Transverse colon (tissue), 4 donors: ENCODE measurements around the genes S100A13, GATAD2B and CREB3L4.

- PRO-cap: bidirectional peak, plus-strand start at chr1:153609153, minus-strand start at chr1:153609007; bidirectional peak, plus-strand start at chr1:153609467, minus-strand start at chr1:153609320
- RAMPAGE, long total RNA, 4 experiments: no peak in any of the 4 experiments
Measured at GRCh38 chr1:153608644-153609622, 4.0 kb downstream of the S100A16 start.

- PRO-cap: no peak
- RAMPAGE, long total RNA, 4 experiments: no peak in any of the 4 experiments
Measured at GRCh38 chr1:153610825-153611565, 1.9 kb downstream of the S100A16 start.

DNA sequence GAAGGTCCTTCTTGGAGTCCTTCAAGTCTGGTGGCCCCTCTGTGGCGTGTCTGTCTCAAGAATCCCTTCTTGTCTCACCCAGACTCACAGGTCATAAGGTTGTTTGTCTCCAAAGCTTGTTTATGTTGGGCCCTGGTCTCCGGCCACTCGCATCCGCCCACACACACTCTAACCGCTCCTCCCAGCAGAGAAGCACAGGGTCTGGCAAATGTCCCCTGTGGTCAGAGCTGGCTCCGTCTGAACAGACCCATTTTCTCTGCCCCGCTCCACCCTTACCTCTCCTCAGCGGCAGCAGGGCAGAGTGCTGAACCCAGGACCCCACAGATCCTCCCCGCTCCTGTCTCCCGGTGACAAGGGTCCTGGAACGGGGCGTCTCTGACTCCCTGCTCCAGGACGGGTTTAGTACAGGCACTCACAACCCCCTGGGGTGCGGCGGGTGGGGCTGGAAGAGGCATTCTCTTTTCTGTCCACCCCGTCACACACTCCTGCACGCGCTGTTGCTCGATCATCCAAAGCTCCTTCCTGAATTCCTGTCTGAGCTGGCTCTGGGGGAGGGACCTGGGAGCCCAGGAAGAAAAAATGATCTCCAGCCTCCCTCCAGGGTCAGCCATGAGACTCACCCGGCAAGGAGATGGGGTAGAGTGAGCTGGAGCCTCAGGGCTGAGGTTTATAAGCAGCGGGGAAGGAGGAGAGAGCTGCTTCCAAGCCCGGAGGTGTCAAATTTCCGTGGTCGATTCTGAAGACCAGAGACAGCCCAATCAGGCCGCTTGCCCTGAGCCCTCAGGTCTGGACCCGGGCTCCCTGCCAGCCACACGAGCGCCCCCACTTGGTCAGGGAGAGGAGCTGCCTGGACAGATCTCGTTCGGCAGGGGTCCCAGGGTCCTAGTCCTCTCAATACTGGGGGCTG is at the start of gene S100A13:
Gene S100A13, minus strand, starts transcription at position 643 of the 907 bp plus-strand sequence.
- PRO-cap: bidirectional peak, plus-strand start at position 224 of the sequence, minus-strand start at position 95 of the sequence; bidirectional peak, plus-strand start at position 539 of the sequence, minus-strand start at position 524 of the sequence; bidirectional peak, plus-strand start at position 678 of the sequence, minus-strand start at position 603 of the sequence; bidirectional peak, plus-strand start outside the sequence, minus-strand start at position 715 of the sequence
- RAMPAGE, long total RNA, 4 experiments: start-site peak on the minus strand in 4 of 4 experiments, centred at positions 92 to 719 of the sequence, 7 to 429 reads per replicate

DNA sequence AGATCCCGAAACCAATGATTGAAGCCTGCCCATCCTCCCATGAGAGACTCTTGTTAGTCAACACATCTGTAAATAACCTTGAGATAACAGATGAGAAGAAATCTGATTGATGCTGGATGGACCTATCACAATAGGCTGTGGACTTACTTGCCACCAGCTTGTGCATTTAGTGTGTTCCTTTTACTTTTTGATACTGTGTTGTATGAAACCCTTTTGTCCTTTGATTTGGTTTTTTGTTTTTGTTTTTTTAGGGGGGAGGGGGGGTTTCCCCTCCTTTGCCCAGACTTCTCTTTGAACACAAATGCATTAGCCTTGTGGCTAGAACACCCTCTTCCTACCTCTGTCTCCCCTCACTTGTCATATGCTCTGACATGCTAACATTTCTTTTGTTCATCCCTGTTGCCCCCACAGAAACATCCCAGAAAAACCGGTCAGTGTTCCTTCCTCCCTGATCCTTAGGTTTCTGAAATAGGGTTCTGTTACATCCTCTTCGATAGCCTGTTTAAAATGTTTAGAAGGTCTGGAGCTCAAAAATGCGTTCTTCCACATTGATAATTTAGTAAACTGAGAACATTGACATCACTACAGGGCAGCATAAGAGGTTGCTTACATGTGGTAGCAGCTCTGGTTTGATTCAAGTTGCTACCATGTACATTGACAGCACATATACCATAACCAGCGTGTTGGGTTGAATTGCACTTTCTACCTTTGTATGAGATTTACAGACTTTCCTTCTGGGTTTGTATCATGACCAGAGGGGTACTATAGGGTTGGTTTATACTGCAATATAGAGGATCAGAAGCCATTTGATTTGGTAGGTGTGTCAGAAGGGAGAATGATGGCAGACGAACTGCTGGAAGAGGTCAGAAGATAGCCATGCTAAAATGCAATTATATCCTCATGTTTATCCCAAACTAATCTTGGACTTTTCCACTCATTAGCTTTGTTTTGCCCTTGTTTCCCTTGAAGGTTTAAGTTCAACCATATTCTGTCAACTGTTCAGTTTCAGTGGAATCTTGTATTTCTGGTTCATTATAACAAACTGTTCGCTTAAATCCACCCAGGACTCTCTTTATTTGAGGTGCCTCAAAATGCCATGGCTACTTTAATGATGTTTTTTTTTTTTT is 11.7 kb downstream of the CHTOP start:
- PRO-cap: no peak
- RAMPAGE, long total RNA, 4 experiments: no peak in any of the 4 experiments

DNA sequence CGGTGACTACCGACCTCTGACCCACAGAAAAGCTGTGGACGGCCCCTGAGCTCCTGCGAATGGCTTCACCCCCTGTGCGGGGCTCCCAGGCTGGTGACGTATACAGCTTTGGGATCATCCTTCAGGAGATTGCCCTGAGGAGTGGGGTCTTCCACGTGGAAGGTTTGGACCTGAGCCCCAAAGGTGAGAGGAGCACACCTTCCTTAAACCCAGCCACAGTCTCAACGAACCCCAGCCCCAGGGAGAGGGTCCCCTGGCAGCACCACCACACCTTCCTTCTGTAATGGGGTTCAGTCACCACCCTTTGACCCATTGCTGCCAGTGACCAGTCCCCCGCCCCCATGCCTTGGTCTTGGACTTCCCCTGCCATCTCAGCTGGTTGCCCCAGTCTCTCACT is 9.1 kb downstream of the NPR1 start:
- PRO-cap: no peak
- RAMPAGE, long total RNA, 4 experiments: start-site peak on the plus strand in 2 of 4 experiments, centred at positions 103 to 111 of the sequence, 7 to 9 reads per replicate

GRCh38 chr1:153771140-153771595 is 4.0 kb upstream of the SLC27A3 start:
- PRO-cap: no peak
- RAMPAGE, long total RNA, 4 experiments: no peak in any of the 4 experiments

DNA sequence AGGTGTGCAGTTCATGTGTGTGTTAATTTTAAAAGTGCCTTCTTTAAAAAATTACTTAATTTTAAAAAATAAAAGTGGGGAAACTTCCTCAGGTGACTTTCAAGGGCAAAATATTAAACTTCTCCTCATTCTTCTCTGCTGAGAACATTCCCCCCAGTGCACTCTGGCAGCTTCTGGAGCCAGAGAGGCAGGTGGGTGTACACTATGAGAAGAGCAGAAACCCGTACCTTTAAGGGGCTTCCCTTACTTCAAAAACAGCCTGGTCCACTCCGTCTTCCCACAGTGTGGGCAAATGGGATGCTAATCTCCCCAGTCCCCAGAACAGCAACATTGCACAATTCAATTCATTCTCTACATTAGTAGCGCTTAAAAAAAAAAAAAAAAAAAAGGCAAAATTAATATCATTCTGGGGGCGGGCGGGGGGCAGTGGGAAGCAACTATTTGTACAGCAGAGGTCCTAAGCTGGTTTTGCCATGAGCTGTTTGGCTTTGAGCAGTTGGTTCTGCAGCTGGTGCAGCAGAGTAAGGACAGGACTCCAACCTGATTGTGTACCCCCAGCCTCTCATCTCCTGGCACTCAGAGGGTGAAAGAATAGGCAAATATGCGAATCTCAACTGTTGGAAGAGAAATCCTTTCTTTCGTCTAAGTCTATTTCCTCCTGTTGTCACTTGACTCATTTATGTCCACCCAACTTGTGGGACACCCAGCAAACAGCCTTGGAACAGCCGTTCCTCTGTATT is 33.4 kb downstream of the SLC27A3 start:
- PRO-cap: no peak
- RAMPAGE, long total RNA, 4 experiments: no peak in any of the 4 experiments

GRCh38 chr1:153848276-153848784 is 73.1 kb downstream of the SLC27A3 start:
- PRO-cap: no peak
- RAMPAGE, long total RNA, 4 experiments: no peak in any of the 4 experiments

DNA sequence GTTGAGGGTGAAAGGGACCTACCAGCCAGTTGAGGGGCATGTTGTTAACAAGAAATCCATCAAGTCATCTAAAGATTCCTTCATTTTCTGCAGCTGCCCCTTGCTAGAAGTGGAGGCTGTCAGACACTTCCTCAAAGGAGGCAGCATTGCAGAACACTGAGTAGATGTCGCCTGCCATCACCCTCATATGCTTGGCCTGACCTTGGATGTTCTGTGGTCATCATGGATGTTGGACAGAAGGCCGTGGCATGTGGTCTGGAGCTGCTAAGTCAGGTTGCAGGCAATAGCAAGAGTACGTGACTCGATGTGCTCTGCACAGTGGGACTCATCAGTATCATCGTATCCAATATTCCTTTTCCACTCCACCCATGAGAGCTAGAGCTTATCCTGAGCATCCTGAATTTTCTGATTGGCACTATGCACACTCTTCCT is 70.6 kb downstream of the GATAD2B start:
- PRO-cap: no peak
- RAMPAGE, long total RNA, 4 experiments: no peak in any of the 4 experiments

DNA sequence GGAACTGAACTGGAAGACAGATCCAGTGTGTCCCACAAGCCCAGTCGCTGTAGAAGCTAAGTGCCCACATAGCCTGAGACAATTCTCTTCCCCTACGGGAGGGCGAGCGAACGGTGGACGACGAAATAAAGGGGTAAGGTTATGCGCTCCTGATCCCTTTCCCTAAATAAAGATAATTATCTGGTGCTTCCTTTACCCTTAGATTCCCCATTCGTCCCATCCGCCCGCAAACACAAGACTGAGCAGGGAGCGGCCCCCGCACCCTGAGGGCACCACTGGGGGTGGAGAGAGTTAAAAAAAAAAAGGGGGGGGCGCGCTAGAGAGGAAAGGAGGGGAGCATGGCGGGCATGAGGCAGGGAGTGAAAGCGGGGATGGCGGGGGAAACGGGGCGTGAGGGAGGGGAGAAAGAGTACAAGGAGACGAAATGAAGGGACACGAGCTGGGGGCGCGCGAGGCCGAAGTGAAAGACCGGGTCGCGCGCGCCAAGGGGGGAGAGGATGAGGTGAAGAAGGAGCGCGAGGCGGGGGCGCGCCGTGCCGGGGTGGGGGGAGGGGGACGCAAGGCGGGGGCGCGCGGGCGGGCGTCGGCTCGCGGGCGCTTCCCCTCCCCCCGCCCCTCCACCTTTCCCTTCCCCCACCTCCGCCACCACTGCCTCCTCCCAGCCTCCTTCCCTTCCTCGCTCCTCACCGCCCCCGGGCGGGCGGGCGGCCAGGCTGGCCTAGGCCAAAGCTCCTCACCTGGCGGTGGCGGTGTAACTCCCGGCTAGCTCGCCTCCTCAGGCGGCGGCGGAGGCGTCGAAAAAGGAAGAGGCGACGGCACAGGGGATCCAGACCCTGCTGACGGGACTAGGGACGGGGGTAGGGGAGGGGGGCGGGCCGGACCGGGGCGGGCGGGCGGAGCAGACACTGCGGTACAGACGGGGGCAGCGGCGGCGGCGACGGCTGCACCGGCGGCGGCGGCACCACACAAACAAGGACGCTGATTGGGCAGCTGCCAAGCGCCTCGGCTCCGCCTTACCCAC is at the start of gene GATAD2B:
Gene GATAD2B, minus strand, starts transcription at position 977 of the 1,021 bp plus-strand sequence.
- PRO-cap: bidirectional peak, plus-strand start outside the sequence, minus-strand start at position 977 of the sequence
- RAMPAGE, long total RNA, 4 experiments: start-site peak on the minus strand in 2 of 4 experiments, centred at positions 813 to 834 of the sequence, 22 to 24 reads per replicate

DNA sequence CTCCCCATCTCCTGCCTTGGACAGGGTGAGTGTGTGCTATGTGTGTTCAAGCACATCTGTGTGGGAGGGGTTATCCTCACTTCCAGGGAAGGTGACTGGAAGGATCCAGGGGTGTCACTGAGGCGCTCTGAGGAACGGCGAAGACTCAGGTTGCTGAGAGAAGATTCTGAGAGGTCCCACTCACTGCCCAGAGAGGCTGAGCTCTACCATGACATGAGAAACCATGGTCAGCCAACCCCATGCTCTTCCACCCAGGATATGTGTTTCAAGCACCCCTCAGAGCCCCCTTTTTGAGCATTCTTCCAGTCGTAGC is 10.3 kb upstream of the GATAD2B start:
- PRO-cap: no peak
- RAMPAGE, long total RNA, 4 experiments: start-site peak on the minus strand in 2 of 4 experiments, centred at positions 151 to 176 of the sequence, 9 to 34 reads per replicate

- PRO-cap: unidirectional peak, plus-strand start at chr1:153967171; bidirectional peak, plus-strand start at chr1:153967285, minus-strand start at chr1:153967311; bidirectional peak, plus-strand start at chr1:153967408, minus-strand start at chr1:153967434; bidirectional peak, plus-strand start at chr1:153967514, minus-strand start at chr1:153967465; bidirectional peak, plus-strand start at chr1:153967892, minus-strand start at chr1:153967712
- RAMPAGE, long total RNA, 4 experiments: start-site peak on the plus strand in 3 of 4 experiments, at chr1:153967486-153967937 at its widest, 12 to 26 reads per replicate; start-site peak on the minus strand in 2 of 4 experiments, at chr1:153967441-153967735 at its widest, 5 to 7 reads per replicate
Measured at GRCh38 chr1:153967118-153968087, at the start of gene CREB3L4. CREB3L4 (plus strand) TSS chr1:153967902.

- PRO-cap: no peak
- RAMPAGE, long total RNA, 4 experiments: no peak in any of the 4 experiments
Measured at GRCh38 chr1:154158796-154159768, 32.8 kb downstream of the TPM3 start.

- PRO-cap: no peak
- RAMPAGE, long total RNA, 4 experiments: no peak in any of the 4 experiments
Measured at GRCh38 chr1:154172851-154173339, 19.0 kb downstream of the TPM3 start.

DNA sequence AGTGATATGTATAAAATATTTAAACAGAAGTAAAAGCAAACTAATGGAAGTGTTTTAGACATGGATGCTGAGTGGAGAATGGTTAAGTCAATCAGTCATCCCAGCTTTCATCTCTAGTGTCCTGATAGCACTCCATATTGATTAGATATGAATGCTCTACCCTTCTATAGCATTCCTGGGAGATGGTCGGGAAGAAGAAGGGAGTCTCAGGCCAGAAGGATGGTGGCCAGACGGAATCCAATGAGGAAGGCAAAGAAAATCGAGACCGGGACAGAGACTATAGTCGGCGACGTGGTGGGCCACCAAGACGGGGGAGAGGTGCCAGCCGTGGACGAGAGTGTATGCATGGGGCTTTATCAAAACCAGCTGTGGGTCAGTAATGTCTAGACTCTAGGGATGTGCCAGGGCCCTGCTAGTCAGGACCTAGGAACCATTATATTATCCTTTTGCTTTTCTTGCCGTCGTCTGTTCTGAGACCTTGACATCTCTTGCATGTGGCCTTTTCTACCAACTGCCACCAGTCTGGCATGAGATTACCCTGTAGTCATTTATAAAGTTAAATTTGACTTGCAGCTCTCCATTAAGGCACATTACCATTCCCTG is 13.8 kb downstream of the UBAP2L start:
- PRO-cap: no peak
- RAMPAGE, long total RNA, 4 experiments: no peak in any of the 4 experiments

DNA sequence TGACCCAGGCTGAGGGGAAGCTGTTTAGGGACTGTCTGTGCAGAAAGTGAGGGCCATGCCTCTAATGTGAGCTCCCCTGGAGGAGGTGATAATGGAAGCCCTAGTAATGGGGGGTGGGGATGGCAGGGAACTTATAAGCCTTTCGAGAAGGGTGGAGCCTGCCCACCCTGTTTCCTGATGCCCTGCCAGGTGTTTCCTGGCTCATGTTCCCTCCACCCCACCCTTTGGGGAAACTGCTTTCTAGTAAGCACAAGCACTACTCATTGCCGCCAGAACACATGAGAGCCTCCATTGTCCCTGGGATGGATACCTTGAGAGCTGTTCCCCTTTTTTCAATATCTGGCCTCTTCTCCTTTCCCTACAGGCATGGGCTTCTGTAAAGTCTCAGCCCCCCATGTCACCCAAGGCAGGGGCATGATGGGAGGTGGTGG is 2.2 kb downstream of the ATP8B2 start:
- PRO-cap: bidirectional peak, plus-strand start at position 266 of the sequence, minus-strand start at position 108 of the sequence
- RAMPAGE, long total RNA, 4 experiments: no peak in any of the 4 experiments

GRCh38 chr1:154385275-154385849 is 19.8 kb upstream of the IL6R start:
- PRO-cap: unidirectional peak, plus-strand start at chr1:154385779
- RAMPAGE, long total RNA, 4 experiments: no peak in any of the 4 experiments

DNA sequence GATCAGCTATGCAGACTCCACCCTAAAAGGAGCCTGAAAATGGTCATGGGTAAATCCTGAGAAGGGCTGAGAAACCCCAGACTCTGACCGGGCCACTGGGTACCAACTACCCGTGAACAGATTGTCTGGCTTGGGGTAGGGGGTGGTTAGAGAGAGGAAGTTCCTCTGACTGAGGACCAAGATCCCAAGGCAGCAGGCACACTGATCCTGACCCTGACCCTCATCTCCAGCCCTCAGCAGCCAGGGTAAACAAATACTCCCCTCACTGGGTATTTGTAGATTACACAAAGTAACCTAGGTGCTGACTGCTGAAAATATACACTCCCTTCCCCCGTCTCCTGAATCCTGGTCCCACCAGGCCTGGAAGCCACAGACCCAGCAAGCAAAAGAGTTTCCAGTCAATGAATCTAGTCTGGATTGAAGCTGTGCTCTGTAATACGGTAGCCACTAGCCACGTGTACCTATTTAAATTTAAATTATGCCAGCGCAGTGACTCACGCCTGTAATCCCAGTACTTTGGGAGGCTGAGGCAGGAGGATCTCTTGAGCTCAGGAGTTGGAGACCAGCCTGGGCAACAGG is 3.3 kb downstream of the IL6R start:
- PRO-cap: no peak
- RAMPAGE, long total RNA, 4 experiments: no peak in any of the 4 experiments

DNA sequence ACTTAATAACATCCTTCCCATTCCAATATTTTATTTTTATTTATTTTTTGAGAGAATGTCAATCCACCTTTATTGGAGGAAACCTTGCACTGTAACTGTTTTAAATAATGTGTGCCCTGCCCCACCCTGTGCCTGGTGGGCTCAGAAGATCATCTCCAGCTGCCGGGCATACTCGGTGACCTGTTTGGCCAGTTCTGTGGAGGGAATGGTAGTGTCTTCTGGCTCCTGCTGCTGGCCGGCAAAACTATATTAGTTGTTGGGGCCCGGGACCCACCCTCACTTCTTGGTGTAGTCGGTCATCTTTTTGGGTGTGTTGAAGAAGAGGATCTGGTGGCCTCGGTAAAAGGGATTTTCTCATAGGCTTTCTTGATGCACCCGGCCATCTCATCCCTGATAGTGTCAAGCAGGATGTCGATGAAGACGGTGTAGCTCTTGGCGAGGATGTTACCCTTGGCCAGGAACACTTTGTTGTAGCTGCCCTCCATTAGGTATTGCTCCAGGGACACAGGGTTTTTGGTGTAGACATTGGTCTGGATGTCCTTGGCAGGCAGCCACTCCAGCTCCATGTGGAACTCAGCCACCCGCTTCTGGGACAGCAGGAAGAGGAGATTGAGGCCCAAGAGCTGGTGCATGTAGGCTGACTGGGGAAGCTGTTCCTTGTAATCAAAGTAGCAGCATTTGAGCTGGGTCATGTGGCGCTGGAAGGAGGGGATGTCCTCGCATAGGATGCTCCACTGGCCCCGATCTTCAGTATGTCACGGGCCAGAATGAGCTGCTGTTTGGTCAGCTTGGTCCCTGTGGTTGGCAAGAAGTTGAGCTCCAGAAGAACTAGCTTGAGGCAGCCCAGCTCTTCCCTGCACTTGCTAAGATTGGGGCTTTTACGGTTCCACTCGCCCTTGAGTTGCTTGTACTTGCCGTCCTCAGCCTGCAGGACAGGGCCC is 9.3 kb downstream of the IL6R start:
- PRO-cap: no peak
- RAMPAGE, long total RNA, 4 experiments: no peak in any of the 4 experiments

DNA sequence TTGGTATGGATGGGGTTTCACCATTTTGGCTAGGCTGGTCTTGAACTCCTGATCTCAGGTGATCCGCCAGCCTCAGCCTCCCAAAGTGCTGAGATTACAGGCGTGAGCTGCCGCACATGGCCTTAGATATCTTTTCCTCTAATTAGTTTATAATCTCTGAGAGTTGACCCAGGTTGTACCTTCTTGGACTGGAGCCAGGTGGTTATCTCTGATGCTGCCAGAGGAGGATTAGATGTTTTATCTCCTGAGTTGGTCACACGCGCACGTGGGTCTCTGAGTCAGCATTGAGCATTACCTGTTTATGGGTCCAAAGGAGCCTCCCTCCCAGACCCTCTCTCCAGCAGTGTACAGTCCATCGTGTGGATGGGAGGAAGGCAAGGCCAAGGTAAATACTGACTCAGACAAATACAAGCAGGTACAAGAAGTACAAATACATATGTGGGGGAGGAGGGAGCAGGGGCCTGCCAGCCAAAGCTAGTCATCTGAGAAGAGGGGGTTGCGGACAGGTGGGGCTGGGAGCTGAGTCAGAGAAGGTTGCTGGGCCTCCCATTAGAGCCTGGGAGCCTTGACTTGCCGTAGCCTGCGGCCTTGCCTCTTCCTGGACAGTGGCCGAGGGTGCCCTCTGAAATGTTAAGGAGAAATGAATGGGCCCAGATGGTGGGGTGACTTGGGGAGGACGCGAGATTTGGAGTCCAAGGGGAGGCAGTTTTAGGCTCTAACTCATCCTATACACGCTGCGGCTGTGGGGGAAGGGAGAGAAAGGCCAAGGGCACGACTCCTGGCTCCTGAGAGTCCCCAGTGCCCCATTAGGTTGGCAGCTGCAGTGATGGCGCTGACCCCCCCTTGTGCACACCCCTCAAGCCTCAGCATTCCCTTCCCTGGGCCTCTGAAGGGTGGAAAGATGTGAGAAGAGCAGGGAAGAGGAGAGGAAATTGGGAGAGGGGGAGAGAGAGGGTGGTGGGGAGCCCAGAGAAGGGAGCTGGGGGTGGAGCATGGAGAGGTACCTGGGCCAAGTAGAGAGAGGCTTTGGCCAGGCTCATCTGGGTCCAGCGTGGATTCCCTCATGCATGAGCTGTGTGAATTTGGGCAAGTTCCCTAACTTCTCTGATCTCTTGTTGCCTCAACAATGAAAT is 13.3 kb downstream of the IL6R start:
- PRO-cap: unidirectional peak, plus-strand start at position 505 of the sequence; unidirectional peak, plus-strand start at position 552 of the sequence
- RAMPAGE, long total RNA, 4 experiments: no peak in any of the 4 experiments